Right common carotid artery plus branches (tissue), 1 donor: ENCODE results near the genes PTPRE and C10orf143.

DNA sequence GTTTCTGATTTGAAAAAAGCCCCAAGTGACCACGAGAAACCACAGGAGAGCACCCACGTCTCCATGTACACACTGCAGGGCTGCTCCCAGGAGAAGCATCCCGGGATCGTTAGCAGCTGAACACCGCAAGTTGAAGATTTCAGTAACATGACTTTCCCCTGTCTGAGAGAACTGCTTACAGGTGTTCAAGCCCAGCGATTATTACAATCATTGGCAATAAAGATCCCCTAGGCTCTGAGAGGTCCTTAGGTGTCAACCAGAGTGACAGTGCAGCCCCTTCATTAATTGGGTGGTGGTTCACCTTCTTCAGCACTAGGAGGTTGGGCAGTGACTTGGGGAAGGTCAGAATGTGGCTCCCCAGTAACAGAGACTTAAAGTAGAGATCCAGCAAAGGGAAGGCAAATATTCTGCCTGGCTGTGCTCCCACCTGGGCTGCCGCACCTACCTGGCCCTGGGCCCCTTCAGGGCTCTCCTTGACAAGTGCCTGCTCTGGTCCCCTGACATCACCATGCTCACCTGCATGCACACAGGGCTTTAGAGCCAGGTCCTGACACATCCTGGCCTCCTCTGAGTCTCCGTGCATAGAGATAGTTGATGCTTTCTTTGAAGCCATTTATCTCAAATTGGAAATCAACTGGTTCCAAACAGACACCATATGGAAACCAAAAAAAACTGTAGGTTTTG lies 1.9 kb downstream of the CLRN3 start:
- PRO-cap = no peak

- PRO-cap = unidirectional peak, plus-strand start at chr10:127907077; unidirectional peak, plus-strand start at chr10:127907107; unidirectional peak, plus-strand start at chr10:127907131; unidirectional peak, plus-strand start at chr10:127907373
Measured at GRCh38 chr10:127906353-127907452, at the start of gene PTPRE. TSS of gene PTPRE (plus strand) at chr10:127907103.

DNA sequence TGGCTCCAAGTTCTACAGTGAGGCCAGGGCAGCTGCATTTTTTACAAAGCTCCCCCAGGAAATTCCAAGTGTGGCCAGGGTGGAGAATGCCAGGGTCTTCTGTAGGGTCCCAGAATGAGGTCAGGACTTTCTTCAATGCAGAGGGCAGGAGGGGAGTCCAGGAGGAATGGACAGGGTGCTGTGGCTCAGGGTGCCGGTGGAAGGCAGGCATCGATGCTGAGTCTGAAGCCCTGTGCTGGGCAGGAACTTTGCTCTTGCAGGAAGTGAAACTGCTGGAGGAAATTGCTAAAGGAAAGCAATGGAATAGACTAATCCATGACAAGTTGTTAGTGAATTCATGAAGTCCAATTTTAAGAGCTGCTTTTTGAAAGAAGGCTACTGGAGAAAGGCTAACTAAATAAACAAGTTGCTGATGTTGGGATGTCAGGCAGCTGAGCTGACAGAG lies 14.8 kb downstream of the PTPRE start:
- PRO-cap = no peak

DNA sequence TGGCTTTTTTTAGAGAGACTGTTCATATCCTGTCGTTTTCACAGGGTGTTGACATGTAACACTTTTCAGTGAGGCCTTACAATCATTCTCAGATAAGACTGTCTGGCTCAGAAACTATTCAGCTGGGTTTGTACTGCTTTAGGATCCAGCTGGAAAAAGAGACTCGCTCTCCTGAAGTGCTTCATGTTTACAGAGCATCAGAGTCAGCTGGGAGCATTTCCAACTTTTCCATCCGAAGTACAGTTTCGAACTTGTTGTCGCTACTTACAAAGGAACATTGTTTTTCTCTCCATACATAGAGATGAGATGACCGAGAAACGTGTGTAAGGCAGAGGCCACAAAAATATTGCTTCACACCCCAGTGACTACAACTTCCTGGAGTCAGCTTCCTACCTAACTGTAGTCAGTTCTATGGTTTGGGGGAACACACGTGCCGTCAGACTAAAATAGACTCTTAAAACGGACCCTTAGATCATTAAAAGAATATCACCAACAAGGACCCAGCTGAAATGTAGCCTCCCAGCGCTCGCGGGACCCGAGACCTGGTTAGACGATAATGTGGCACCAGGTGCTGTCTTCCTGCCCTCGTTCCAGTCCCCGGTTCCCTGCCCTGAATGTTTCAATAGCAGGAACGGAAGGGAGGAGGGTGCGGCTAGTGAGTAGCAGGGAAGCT lies 78.0 kb downstream of the MKI67 start:
- PRO-cap = unidirectional peak, plus-strand start at position 406 of the sequence

- PRO-cap = no peak
Measured at GRCh38 chr10:128050660-128051541, 75.3 kb downstream of the MKI67 start.

DNA sequence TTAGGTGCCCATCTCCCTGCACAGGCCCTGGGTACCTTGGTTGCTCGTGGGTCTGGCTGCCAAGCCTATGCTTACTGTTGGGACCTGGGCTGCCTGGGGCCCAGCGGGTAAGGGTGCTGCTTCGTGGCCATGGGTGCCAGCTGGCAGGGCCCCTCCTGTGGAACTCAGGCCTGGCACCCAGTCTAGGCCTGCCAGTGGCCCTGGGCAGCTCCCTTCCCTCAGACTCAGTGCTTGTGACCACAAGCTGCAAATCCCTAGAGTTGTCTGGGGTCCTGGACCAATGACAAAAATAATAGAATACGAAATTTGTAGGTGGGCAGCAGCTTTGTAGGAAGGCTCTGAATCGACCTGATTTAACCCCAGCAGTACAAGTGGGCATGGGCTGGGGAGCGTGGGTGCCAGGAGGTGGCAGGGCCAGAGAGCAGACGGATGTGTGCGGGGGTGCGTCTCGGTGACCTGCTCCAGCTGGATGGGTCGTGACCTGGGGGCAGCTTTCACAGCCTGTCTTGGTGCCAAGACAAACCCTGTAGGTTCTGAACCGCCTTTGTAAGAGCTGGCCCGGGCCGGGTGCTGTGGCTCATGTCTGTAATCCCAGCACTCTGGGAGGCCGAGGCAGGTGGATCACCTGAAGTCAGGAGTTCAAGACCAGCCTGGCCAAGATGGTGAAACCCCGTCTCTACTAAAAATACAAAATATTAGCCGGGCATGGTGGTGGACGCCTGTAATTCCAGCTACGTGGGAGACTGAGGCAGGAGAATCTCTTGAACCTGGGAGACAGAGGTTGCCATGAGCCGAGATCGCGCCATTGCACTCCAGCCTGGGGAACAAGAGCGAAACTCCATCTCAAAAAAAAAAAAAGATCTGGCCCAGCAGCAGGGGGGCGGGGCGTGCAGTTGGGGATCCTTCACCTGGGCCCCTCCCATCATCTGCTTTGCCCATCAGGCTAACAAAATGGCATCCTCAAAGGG lies 69.6 kb downstream of the MKI67 start:
- PRO-cap = no peak

DNA sequence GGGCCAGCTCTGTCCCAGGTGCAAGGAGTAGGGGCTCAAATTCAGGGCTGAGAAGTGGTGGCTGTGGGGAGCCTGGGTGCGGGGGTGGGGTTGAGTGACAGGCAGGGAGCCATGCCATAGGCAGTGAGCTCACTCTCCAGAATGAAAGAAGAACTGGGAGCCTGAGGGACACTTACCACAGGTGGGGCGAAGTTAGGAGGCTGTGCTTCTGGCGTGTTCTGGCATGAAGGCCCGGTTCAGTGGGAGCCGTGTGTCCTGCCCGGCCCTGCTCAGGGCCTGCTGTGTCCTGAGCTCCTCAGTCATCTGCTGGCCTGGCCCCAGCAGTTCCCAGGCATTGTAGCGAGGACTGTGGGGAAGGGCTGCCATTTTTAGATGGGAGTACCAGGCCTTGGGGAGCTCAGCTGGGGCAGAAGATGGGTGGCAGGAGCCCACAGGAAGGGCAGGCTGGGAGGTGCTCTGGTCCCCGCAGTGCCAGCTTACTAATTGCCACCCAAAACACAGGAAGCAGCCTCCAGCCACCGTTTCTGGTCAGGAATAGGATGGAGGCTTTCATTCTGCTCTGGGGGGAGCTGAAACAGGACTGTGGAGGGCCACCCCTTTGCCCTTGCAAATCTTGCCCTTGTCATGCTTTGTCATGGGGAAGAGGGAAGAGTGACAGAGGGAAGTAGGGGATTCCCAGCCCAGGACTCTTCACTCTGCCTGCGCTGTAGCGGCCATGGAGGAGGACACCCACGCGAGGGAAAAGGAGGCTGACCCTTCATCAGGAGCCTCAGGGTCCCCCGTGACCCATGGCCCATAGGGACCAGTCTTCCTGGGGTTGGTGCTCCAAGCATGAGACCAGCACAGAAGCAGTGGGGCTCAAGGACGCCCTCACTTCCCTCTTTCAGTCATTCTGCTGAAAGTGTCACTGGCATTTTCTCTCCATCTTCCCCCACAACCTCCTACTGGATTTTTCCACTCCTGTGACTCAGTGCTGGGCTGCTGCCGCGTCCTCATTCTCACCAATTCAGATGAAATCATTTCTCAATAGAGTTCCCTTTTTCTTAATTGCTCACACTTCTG lies 62.1 kb downstream of the MKI67 start:
- PRO-cap = no peak

- PRO-cap = unidirectional peak, plus-strand start at chr10:128065217
Measured at GRCh38 chr10:128065177-128065482, 61.1 kb downstream of the MKI67 start.

- PRO-cap = no peak
Measured at GRCh38 chr10:128077293-128077807, 48.9 kb downstream of the MKI67 start.

DNA sequence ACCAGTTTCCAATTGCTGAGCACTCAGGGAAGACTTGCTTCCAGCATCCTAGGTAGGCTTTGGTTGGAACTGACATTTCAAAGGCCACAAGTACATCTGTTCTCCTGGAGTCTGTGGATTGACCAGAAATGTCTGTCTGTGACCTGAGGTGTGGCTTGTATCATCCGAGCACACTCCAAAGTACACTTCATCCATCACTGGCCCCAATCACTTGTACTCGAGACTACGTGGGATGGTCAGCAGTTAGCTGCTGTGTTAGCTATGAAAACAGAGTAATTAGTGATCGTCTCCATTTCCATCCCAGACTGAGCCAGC lies 45.0 kb downstream of the MKI67 start:
- PRO-cap = no peak

- PRO-cap = no peak
Measured at GRCh38 chr10:128084231-128085198, 41.7 kb downstream of the MKI67 start.

DNA sequence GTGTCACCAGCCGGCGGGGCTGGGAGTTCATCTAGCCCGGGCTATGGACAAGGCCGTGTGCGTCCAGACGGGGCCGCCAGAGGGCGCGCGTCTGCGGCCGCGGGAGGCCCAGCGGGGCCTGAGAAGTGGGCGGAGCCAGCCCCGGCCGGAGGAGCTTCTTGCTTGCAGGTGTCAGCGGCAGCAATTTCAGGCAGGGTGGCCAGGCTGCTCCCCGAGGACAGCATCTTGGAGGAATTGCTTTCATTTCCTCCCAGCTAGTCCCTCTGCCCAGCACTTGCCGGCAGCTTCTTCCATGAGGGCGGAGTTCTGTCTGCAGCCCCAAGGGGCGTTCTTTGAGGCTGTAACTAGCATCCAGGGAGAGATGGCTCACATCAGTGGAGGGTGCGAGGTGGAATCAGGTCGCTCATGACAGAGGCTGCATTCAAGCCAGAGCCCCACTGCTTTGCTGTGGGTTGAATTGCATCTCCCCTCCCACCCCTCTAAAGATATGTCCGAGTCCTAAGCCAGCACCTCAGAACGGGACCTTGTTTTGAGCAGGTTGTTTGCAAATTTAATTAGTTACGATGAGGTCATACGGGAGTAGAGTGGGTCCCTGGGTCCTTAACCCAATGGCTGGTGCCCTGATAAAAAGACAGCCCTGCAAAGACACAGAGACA lies 85.9 kb upstream of the MKI67 start:
- PRO-cap = no peak

- PRO-cap = no peak
Measured at GRCh38 chr10:129161014-129161213, 306.1 kb upstream of the MGMT start.

GRCh38 chr10:129464163-129464744 lies 2.8 kb upstream of the MGMT start:
- PRO-cap = no peak

DNA sequence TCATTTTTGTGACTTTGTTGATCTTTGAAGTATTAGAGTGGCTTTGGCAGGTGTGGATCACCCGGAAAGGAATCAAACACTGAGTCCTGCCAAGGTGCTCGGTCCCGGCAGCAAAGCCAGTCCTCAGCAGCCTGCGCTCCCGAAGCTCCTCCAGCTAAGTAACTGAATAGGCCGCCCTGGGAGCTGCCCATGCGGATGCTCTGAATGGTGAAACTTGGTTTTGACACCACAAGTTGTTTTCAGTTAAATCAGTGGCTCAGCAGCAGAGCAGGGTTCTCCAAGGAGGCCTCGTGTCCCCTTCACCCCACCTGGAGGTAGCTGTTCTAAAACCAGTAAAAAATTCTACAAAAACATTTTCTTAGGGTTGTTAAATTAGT lies 3.5 kb downstream of the MGMT start:
- PRO-cap = no peak

DNA sequence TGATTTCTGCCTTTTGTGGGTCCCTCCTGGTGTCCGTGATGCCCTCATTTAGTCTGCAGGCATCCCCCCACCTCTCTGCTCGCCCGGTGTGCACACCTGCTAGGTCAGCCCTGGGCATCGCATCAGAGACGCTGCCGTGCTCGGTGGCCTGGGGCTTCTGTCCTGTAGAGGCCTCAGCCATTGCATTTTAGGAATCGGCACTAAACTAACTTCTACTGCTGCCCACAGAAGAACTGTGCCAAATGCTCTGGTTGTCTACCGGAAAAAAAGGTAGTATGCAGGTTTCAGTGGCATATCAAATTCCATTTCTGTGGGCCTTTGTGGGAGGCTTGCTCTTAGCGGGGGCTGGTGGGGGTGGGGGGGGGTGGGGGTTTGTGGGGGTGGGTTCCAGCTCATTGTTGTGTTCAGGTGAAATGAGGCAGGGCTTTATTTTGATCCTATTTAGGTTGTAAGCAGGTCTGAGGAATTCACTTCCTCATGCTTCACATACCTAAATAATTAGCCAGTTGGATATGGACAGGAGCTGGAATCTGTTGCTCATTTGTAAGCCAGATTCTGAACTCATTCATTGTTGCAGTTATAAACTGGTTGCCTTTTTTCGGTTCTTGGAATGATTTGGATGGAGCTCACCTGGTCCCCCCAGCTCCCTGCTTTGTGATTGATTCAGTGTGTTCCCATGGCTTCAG lies 64.5 kb downstream of the MGMT start:
- PRO-cap = no peak

DNA sequence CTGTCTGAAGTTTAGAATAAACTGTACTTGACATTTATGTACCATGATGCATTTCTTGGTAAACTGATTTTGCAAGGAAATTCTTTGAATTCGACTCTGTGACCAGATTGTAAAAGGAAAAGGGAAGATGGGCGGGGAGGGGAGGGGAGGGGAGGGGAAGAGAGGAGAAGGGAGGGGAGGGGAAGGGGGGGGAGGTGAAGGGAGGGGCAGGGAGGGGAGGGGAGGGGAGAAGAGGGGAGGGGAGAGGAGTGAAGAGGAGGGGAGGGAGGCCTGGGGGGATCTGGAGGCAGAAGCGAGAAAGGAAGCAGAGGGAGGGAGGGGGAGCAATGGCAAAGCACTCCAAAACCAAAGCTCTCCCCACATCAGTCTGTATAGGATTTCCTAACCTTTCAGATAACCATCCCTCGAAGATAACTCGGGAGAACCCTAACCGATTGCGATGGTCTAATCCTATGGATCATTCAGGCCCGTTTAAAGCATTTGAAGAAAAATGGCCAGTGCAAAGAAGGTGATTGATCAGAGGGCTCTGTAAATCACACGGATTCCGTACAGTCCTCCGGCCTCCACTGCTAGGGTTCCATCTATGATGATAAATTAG lies 19.1 kb downstream of the EBF3 start:
- PRO-cap = no peak

- PRO-cap = bidirectional peak, plus-strand start at chr10:130110942, minus-strand start at chr10:130110830
Measured at GRCh38 chr10:130110714-130111033, at the start of gene C10orf143. TSS of gene C10orf143 (minus strand) at chr10:130110830.

- PRO-cap = no peak
Measured at GRCh38 chr10:130190084-130190636, 54.0 kb downstream of the GLRX3 start.

- PRO-cap = no peak
Measured at GRCh38 chr10:131385351-131385772, 73.8 kb upstream of the TCERG1L start.